ENCODE results near the gene RALB.

- PRO-cap = no peak
- CAGE, long polyA plus RNA = no peak
Observed at GRCh38 chr2:115360698-115361058, 918.2 kb downstream of the DPP10 start.

GRCh38 chr2:117623145-117624104, 191.1 kb upstream of the DDX18 start:
- PRO-cap = no peak
- CAGE, long polyA plus RNA = no peak

DNA sequence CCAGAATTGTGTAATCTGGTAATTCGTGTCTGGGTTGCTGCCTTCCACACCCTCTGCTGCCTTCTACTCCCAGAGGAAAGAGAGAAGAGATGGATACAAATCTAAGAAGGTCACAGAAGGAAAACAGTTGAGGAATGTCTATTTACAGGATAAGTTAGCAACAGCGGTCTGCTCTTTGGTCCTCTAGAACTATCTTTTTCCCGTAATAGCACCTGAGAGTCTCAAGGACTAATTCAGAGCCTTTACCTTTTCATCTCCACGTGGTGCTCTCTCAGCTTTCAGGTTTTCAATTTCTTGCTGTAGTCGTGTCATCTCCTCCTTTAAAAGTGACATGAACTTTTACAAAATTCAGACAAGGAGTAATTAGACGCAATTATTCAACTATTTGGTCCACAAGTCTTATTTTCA, 67.3 kb downstream of the CCDC93 start:
- PRO-cap = no peak
- CAGE, long polyA plus RNA = no peak

DNA sequence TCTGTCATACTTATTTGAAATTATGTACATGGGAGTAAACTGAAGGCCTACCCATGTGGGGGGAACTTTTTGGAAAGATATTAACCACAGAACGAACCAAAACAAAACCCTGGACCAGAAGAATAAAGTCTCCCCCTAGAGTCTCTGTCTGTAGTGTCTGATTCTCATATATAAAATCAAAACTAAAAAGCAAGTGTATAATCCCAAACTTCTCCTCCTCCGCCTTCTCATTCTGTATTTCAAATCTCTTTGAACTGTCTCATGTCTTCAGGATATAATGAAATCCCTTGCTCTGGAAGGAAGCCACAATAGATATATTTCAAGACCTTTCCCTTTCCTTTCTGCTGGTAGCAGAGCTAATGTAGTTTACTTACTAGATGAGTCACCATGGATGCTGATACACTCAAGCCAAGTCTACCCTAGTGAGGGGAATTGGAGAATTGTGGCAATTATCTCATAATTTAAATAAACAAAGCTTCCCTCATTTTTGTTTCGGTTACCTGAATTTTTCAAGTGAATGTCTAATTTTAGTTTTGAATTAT, 33.5 kb upstream of the CCDC93 start:
- PRO-cap = no peak
- CAGE, long polyA plus RNA = no peak

- PRO-cap = no peak
- CAGE, long polyA plus RNA = no peak
Observed at GRCh38 chr2:118846071-118846288, 1.5 kb downstream of the EN1 start.

DNA sequence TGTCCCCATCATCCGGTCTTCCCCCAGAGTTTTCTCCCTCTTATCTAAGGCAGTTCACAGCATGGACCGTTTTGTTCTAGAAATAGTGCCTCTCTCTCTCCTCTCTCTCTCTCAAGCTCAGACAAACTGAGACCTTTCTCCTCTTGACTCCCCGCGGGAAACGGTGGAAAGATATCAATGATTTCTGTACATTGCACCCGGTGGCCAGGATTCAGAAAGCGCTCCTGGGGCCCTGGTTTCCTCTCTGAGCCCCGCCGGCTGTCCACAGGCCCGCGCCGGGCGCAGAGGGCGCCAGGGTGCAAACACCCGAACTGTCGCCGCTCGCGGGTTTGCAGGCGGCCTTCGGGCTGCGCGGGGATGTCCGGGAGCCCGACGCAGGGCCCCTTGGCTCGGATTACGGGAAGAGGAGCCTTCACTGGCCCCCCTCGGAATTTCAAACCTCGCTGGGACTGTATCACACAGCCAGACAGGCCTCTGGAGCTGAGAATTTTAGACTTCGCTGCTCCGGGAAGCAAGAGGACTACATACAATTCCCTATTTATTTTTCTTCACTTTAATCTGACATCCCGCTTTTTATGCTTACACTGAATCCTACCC, 5.2 kb upstream of the EN1 start:
- PRO-cap = no peak
- CAGE, long polyA plus RNA = no peak

DNA sequence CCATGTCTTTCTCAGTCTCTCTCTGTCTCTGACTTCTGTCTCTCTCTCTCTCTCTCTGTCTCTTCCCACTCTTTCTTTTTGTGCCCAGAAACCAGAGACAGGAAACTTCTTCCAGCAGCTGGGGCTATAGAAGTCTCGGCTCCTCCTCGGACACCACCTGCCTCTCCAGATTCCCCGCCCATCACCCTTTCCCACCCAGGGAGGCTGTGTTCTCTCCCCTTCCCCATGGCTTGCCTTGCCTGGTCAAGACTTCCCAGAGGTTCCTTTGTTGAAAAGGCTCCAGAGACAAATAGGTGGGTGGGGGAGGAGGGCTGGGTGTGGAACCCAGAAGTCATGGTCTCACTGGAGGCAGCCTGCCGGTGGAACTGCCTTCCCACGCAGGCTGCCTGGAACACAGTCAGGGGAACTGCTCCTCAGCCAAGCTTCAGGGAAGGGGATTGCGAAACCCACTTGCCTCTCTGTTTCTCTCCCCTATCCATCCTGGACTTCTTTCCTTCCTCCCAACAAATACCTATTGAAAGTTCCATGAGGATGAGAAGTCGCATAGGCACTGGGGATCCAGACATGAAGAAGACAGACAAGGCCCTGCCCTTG, 31.5 kb downstream of the MARCO start:
- PRO-cap = no peak
- CAGE, long polyA plus RNA = no peak

DNA sequence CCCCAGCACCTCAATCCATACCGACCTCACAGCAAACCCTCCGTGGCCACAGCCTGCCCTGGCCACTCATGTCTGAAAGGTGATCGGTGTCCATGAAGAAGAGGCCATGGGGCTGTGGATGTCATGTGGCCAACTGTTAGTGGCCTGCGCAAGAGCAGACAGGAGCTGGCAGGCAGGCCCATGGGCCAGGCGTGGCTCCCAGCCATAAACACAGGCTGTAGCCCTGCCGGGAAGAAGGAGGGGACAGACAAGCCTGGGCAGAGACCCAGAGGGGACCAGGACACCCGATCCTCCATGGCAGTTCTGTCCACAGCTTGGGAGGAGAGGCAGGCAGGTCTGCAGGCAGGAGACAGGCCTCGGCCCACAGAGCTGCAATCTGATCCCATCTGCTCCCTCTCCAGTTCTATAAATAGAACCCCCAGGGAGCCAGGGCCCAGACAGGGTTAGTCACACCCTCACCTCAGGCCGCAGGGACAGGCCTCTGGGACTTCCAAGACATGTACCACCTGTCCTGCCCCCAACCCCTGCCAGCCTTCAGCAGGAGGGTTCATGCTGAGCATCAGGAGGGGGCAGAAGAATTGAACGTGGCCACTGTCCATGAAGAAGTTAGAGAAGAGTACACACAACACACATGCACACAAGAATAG, 16.9 kb downstream of the STEAP3 start:
- PRO-cap = no peak
- CAGE, long polyA plus RNA = no peak

- PRO-cap = no peak
- CAGE, long polyA plus RNA = no peak
Observed at GRCh38 chr2:119429466-119430129, 2.1 kb upstream of the TMEM37 start.

- PRO-cap = no peak
- CAGE, long polyA plus RNA = no peak
Observed at GRCh38 chr2:119596564-119597056, 52.4 kb downstream of the CFAP221 start.

GRCh38 chr2:119679496-119679955, 525 bp downstream of the TMEM177 start:
- PRO-cap = no peak
- CAGE, long polyA plus RNA = no peak

DNA sequence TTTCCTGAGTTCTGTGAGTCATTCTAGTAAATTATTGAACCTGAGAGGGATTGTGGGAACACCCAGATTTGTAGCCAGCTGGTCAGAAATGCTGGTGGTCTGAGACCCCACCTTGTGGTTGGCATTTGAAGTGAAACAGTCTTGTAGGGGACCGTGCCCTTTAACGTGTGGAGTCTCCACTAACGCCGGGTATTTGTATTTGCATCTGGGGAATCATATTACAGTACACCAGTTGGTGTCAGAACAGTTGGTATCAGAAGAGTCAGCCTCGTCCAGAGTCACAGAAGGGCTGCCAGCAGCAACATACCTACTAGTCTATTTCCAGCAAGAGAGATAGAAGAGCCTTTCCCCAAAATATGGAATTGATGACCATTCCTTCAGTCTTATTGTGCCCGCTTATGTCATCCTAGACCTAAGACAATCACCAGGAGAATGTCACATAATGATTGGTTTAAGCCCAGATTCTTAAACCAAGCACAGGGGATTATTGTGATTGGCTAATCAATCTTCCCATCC, 38.2 kb upstream of the PTPN4 start:
- PRO-cap = no peak
- CAGE, long polyA plus RNA = no peak

DNA sequence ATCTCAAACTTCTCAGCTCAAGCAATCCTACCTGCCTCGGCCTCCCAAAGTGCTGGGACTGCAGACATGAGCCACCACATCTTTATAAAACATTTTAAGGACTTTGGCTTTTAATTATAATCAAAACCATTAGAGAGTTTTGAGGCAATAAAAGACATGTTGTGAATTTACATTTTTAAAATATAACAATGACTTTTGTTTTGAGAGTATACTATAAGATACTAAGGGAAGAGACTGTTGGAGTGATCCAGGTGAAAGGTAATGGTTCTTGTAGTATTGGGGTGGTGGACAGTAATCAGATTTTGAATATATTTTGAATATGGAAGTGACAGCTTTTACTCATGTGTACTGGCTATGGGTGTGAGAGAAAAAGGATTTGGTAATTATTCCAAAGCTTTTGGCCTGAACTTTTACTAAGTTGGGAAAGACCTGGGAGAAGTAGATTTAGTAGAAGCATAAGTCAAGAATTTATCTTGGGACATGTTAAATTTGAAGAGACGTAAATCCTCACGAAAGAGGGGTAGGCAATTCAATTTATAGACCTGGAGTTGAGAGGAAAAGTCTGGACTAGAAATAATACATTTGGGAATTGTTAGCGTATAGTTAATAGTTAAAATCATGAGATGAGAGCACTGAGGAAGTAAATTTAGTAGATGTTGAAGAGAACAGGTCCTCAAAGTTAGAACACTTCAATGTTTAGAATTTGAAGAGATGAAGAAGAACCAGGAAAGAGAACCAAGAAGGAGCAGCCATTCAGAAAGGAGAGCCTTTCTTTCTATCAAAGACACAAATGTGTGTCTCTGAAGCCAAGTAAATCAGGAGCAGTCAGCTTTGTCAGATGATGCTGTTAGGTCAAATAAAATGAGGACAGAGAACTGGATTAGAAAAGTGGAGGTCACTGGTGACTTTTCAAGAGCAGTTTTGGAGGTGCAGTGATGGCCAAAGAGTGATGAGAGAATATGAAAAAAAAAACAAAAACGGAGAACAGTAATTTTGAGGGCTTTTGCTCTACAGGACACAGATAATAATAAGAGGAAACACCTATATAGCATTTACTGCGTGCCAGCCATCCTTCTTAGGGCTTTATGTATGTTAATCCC, 119.6 kb upstream of the EPB41L5 start:
- PRO-cap = no peak
- CAGE, long polyA plus RNA = no peak

- PRO-cap = bidirectional peak, plus-strand start at chr2:120177164, minus-strand start at chr2:120177045; bidirectional peak, plus-strand start at chr2:120177475, minus-strand start at chr2:120177445
- CAGE, long polyA plus RNA = no peak
Observed at GRCh38 chr2:120176675-120177805, 46.2 kb downstream of the TMEM185B start.

DNA sequence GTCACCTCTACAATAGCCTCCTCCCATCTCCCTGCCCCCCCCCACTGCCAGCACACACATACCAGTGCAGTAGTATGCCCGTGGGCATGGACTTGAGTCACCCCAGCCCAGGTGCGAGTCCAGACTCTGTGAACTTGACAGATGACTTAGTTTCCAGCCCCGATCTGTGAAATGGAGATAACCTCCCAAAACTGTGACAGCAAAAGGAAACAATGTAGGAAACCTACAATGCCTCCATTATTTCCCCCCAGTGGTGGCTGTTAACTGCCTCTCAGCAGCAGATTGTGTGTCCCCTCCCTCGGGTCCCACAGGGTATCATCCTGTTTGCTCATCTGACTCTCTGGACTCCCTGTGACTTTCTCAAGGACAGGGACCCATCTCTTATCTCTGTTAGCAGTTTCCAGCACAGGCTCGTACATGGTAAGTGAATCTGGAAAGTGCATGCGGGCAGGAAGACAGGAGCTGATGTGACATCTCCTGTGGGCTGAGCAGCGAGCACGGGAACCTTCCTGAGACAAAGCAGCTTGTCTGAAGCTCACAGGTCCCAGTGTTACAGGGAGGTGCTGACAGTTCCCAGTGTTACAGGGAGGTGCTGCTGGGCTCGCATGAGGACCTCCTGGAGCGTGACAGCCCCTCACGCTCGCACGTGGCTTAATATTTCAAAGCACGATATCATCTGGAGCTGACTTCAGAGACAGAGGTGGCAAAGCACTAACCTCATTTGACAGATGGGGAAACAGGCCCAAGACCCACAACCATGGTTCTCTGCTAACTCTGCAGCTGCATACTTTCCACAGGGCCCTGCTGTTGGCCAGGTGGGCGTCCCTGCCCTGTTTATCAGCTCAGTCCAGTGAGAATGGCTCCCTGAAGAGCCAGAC, 4.3 kb upstream of the TMEM185B start:
- PRO-cap = no peak
- CAGE, long polyA plus RNA = no peak

DNA sequence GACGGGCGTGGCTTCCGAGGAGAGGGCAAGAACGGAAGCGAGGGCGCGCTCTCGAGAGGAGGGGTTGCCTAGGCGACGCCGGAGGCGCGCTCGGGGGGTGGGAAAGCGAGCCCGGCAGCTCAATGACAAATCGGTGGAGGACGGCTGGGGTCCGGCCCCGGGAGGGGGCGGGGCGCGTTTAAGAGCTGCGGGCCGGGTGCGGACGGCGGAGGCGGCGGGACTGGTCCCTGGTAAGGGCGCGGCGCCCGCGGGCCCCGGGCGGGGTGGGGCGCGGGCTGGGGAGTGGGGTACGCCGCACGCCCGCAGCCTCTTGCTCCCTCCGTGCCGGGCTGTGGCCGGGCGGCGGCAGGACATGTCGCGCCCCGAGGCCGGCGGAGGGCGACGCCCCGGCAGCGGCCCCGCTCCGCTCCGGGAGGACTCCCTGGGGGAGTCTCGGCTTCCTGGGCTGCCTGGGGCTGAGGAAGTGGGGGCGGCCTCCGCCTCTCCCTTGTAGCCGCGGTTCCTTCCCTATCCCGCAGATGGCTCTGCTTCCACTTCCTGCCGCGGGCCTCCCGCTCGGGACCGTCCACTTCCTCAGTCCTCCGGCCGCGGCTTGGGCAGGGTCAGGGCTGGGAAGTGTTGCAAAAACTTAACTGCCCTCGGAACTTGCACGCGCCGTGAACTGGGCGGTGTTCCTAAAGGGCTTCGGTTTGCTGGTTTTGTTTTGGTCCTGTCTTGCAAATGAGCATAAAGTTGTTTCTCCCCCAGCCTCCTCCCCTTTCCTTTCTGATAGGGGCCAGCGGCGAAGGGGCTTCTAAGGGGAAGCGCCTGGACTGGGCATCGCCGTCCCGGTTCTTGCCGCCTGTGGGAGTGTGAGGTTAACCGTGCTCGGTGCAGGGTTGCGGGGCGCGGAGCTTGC, at the start of gene RALB:
Gene RALB (plus strand): TSS at position 102 of the 898 bp plus-strand sequence.
- PRO-cap = bidirectional peak, plus-strand start at position 208 of the sequence, minus-strand start outside the sequence; bidirectional peak, plus-strand start at position 761 of the sequence, minus-strand start at position 663 of the sequence
- CAGE, long polyA plus RNA = start-site peak on the plus strand centred at position 113 of the sequence, 41 bp wide, 30 and 36 reads in 2 replicates; start-site peak on the plus strand centred at position 201 of the sequence, 27 bp wide, 19 and 21 reads in 2 replicates

DNA sequence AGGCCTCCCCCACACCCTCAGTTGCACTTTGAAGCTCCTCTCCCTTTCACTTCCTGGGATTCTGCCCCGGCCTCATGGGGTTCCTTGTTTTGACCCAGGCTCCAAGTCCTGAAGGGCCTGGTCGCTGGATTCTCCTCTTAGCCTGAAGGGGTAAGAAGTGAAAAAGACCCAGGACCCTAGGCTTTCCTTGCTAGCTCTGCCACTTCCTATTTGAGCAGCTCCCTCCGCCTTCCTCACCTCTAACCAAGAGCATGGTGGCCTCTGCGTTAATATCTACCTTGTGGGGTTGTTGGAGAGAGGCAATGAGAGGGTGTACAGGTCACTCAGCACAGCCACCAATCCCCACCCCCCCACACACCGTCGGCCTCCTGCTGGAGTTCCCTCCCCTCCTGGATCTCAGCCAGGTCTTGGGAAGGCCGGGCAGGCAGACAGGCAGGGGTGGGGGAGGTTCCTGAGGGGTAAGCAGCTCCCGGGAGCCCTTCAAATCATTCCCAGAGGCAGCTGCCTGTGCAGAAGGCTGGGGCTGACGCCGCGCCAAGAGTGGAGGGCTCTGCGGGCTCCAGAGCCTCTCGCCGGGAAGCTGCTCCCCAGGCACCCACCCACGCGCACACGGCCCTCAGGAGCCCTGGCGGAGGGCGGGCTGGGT, 49.8 kb downstream of the INHBB start:
- PRO-cap = no peak
- CAGE, long polyA plus RNA = no peak

DNA sequence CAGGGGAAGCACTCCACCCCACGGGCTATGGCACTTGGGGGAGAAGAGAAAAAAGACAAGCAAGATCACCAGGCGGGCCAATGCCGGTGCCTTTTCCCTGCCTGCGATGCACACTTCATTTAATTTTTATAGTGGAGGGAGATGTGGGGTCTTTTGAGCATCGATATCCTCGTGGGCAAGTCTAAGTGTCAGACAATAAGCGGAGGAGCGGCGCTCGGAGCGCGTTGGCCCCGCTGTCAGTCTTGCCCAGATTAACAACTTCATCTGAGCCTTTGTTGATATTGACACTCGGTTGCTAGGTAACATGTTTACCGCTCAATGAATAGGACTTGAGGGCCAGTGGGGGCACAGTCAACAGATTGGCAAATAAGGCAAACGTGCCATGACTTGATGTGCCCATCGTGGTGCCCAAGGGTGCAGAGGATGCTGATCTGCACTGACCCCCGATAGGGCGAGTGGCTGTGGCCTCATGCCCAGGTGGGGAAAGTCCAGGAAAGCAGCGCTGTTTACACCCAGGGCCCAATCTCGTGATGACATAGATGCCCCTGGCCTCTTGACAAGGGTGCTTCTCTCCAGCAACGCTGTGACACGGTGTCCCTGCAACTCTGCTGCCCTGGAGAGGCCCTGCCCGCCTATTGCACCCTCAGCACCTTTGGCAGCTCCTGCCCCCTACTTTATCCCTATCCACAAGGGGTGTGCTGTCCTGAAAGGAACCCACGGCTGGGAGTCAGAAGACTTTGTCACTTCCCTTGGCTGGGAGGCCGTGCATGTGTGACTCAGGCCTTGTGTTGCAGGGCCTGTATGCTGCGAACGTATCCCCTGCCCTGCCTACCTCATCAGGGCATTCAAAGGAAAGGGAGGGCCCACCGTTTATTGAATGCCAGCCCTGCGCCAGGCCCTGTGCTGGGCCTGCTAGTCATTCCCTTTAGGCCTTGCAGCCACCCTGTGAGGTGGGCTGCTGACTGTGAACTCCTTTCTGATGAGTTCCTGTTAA, 157.9 kb downstream of the INHBB start:
- PRO-cap = no peak
- CAGE, long polyA plus RNA = no peak

DNA sequence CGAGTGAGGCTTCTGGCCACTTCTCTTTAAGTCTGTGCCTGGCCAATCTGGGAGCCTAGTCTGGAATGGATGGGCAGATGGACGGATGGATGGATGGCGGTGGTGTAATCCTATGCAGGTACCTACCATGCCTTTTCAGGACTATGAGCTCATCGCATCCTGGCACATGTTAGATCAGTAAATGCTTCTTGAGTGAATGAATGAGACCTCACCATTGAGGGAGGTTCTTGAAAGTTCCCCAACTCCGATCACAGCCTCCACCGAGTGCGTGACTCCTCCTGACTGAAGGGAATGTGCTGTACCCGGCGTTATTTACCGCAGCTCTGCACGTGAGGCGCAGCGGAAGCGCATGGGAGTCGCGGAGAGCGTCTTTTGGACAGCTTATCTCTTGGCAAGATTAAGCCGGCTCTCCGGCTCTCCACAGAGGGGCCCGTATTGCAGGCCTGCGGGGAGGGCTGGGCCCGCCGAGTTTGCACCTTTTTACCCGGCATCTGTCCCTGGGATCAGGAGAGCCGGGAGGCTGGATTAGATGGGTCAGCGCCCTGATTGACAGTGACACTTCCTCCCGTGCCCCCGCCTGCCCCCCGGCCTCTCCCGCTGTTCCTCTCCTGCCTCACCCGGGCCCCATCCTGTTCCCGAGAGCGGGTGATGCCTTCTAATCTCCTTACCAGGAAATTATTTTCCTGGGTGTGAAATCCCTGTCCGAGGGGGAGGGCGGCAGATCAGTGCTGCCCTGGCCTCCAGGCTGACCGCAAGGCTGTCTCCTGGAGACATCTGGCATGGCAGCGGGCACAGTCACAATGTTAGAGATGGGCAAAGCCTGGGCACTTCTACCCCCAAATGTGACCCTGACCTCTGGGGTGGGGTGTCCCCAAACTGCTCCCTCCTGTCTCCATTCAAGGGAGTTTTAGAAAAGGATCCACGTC, 176.3 kb downstream of the INHBB start:
- PRO-cap = no peak
- CAGE, long polyA plus RNA = no peak

GRCh38 chr2:120879322-120880046, 143.8 kb downstream of the GLI2 start:
- PRO-cap = no peak
- CAGE, long polyA plus RNA = no peak

Data from B cell (primary cell).